ENCODE data around the gene ACADL.

GRCh38 chr2:207165354-207165511, 515 bp downstream of the KLF7 start:
- PRO-cap, result no peak

GRCh38 chr2:207334433-207335555, 169.0 kb upstream of the KLF7 start:
- PRO-cap, result bidirectional peak, plus-strand start at chr2:207334799, minus-strand start at chr2:207334713; bidirectional peak, plus-strand start at chr2:207335053, minus-strand start at chr2:207334908; unidirectional peak, minus-strand start at chr2:207335289

- PRO-cap, result no peak
These were observed 20.2 kb downstream of the CREB1 start for GRCh38 chr2:207549975-207550353.

DNA sequence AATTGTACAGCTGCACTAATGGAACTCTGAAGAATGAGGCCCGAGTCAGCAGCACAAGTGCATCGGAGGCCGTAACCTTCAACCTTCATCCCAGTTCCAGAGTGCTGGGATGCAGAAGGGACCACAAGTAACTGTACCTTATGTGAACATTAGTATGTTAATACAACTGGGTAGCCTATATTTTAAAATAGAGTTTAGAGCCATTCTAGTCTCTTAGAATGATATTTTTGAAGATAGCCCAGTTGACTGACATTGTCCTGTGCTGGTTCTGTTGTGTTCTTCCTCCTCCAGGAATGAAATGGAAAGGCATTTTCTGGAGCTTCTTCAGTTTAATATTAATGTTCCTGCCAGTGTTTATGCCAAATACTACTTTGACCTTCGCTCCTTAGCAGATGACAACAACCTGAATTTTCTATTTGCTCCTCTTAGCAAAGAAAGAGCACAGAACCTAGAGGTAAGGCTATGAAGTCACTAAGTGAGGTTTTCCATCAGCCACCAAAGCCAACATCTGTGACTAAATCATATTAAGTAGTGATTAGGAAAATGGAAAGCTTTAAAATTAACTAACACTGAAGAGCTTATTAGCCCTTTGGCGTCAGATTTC, 18.9 kb downstream of the FZD5 start:
- PRO-cap, result no peak

GRCh38 chr2:207766933-207768219, 2.3 kb downstream of the FZD5 start:
- PRO-cap, result bidirectional peak, plus-strand start at chr2:207767544, minus-strand start at chr2:207767425; bidirectional peak, plus-strand start at chr2:207767874, minus-strand start at chr2:207767710; bidirectional peak, plus-strand start at chr2:207768060, minus-strand start at chr2:207768065

DNA sequence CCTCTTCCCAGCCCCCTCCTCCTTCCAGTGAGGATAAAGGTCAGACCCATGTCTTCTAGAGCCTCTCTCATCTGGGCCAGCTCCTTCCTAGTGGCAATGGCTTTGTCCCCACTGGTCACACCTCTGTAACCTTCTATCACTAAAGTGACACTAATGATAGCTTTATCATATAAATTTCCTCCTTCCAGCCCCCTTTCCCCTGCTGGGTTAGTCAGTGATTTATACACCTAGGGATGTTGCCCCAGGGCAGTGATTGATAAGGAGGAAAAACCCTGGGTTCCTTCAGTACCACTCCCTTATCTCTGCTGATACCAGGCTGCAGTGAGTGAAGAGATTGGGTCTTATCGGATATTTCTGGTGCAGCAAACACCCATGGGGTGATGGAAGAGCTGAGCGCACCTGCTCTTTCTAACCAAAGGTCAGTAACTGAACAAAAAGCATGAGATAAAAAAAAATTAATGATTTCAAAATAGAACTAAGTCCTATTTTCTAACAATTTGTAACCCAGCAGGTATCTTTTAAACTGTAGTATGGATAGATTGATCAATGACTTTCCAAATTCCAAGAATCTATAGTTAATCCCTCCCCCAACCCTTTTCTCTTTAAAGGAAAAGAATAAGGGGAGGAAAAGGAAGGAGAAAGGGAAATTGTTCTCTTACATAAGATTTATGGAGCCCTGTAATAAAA, 62.2 kb upstream of the FZD5 start:
- PRO-cap, result bidirectional peak, plus-strand start at position 373 of the sequence, minus-strand start at position 304 of the sequence

DNA sequence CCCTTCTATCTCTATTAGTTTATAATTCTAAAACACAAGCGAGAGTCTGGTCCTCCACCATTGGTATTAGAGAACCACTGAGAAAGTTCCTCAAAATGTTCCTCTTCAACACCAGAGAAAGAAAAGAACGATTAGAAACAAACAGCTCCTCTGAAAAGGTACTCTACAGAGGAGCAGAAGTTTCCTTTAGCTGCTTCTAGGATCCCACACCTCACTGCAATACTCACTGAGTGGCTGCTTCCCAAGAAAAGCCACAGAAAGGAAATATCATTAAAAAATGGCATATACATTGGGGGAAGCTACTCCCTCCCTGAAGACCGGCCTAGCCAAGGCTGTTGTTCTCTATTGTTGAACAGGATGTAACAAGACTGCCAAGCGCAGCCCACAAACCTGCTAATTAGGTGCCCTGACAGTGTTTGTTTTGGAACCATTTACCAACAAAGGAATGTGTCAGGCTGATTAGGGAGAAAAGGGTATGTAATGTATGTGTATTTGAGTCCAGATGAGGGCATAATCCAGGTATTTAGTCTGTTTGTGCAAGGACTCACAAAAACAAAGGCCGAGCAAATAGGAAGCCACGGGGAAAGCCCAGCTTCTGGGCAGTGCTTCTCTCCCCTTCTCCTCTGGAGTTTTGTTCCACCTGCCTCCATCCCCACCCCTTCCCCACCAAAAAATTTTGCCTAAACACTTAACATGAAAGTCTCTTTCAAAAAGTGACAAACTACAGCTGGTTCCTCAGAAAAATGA, 78.0 kb upstream of the FZD5 start:
- PRO-cap, result unidirectional peak, minus-strand start at position 221 of the sequence

DNA sequence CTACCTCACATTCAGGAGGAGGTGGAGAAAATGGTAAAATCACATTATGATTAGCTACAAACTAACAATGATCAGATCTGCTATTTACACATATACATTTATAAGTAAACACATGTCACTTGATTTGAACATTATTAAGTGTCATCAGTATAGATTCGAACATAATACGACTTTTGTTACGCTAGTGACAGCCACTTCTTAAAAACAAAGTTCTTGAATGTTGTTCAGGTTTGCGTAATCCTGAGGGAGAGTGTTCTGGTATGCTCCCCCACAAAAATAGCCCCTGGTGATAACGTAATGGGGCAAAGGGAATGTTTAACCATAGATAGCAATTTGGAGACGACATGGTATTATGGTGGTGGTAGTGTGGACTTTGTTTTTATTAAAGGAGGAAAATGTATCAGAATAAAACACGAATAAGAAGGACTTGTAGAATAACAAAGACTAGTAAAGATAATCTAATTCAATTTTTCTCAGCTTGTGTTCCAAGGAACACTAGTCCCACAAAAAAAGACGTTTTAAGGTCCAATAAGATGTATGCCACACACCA, 90.6 kb downstream of the PLEKHM3 start:
- PRO-cap, result no peak

DNA sequence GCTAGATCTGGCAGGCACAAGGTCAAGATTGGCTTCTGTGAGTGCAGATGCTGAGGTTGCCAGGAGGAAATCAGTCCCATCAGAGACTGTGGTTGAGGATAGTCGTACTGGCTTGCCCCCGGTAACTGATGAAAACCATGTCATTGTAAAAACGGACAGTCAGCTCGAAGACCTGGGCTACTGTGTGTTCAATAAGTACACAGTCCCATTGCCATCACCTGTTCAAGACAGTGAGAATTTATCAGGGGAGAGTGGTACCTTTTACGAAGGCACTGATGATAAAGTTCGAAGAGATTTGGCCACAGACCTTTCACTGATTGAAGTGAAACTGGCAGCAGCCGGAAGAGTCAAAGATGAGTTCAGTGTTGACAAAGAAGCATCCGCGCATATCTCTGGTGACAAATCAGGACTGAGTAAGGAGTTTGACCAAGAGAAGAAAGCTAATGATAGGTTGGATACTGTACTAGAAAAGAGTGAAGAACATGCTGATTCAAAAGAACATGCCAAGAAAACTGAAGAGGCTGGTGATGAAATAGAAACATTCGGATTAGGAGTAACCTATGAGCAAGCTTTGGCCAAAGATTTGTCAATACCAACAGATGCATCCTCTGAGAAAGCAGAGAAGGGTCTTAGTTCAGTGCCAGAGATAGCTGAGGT, 76.9 kb upstream of the UNC80 start:
- PRO-cap, result no peak

DNA sequence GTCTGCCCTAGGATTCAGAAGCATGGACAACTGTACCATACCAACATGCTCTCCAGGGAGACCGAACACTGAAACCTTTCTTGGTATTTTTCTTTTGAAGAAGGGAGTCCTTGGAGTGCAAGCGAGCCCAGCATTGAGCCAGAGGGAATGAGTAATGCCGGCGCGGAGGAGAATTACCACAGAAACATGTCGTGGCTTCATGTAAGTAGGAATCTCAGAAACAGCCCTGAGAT, 106.3 kb upstream of the RPE start:
- PRO-cap, result unidirectional peak, plus-strand start at position 102 of the sequence

DNA sequence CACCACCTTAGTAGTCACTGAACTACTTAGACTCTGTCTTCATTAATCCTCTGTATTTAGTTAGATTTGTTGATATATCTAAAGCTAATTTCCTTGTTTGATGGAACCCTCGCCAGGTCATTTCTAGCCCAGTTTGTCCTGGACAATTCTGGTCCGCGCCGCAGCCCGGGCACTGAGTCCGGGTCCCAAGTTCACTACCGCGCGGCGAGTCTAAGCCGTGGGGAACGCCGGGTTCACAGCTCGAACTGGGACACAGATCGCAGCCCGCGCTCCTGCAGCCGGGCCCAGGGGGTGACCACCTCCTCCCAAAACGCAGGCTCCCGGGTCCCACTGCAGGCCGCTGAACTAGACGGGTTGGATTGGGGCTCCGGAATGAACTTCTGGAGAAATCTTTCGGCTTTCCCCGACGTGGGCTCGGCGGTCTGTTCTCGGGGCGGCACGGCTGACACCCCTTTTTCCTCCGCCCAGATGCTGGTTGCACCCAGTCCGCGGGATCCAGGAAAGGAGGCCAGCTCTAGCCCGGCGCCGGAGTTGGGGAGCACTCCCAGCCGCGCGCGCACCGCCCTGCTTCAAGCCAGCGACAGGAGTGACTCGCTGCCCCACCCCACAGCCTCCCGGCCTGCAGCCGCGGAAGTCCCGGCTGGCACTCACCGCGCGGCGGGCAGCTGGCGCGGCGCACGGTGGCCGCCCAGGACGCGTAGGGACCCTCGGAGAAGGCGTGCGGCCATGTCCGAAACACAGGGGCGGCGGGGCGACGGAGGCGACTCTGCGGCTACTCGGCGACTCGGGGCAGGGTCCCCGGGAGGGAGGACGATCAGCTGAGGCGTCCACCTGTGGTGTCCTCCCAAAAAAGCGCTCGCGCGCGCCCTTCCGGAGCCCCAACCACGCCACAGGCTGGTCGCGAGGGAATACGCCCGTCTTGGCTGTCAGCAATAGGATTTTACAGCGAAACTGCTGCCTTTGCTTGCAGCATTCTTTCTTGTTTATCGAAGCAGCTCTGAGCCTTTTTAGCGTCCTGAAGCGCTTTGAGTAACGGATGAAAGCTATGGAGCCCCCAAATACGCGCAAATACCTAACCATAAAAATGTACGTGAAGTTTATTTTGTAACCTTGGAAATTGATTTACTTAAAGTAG, at the start of gene ACADL:
ACADL (minus strand) TSS at position 912 of the 1,135 bp plus-strand sequence.
- PRO-cap, result bidirectional peak, plus-strand start at position 650 of the sequence, minus-strand start at position 576 of the sequence

DNA sequence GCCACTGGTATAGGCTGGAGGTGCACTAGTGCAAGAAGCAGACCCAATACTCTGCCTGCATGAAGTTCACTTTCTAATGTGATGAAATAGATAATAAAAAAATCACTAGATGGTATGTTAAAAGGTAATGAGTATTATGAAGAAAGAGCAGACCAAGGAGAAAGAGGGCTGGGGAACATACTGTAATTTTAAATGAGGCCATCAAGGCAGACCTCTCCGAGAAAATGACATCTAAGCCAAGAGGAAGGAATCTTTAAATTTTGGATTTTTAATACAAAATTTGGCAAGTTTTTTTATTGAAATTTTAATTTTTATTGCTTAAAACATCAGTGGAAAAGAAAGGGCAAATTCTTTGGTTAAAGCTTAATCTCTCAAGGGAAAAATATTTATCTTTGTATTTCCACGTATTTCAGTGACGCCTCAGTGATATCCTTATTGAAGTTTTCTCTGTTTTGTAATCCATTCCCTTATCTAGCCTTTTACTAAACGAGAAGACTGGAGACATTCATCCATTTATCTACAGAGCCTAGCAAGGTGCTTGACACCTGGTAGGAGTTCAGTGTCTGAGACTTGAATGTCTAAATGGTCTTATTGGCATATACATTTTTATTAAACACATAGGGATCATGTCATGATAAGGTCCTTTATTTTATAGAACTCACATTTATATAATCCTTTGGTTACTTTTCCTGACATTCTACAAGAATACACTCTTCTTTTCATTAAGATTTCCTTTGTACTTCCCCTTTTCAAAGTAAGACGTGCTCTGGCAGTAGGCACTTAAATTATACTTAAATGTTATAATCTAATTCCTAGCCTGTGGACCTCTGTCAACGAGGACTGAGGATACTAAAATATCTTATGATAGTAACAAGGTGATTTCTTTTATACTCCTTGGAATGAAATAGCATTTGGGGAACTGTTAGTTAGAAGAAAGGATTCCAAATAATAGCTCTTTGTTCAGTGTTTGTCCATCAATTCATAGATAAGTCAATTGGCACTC, 13.0 kb downstream of the CPS1 start:
- PRO-cap, result no peak

DNA sequence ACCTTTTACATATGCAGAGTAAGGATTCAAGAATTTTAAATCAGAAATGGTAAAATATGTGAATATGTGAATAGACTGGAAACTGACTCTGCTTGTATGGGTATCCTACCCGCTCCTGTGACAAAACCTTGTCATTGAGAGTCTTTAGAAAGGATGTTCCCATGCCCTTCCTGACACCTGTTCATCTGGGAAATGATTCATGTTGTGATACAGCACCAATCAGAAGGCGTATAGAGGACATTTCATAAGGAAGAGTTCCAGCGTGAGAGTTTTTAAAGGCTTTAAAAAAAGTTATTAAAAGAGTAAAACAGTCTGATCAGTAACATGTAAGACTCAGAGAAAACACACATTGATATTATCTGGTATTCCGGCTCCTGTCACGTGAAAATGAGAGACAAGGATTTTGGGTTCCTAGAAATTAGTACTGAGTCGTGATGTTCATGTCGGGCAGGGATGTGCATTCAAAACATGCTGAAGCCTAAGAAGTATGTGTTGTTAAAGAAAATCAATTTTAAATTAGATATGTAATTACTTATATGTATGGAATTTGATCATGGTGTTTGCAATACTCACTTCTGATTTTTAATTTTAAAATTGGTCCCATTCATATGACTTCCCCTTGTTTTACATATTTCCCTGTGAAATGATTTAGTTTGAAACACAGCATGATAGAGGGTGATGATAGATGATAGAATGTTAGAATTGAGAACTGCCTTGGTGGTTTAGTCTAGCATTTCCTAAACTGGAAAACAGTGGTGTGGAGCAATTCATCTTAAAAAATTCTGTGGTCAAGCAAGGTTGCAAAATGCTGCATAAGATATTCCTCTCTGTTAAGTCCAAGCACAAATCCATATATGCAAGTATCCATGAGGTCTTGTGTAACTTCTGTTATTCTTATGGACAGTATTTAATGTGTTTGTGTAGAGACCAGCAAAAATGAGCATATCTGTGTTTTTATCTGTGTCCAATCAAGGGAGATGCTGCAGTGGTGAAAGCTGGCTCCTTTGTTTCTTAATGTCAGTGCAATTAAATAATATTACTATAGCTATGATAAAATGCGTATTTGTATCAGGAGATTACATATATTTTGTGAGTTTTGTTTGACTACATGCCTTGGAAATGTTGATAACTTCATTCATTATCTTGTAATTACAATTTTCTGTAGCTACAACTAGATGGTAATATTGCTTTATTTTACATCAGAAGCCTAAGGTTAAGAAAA, 29.8 kb downstream of the CPS1 start:
- PRO-cap, result no peak

DNA sequence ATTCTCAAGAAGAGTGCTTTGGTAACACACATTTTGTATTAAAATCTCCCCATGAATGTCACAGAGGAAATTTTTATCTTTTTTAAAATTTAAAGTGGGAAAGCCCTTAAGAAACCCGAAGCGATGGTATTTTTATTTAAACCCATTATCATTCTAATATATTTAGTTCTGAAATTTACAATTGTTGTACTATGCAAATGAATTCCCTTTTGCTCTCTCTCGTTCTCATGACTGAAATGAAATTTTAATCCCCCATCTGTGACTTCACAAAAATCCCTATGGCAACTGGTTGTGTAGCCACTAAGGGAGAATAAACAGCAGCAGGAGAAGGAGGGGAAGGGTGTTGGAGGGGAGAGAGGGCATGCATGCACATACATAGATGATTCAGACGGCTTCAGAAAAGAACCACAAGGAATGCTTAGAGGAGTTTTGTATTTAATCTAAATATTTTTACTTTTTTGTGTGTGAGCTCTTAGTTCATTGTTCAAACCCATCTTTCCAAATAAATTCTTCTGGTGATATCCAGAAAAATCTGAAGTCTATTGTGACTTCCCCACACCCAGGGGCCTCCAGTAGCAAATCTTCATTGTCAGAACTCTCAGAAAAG, 36.8 kb downstream of the CPS1 start:
- PRO-cap, result no peak

DNA sequence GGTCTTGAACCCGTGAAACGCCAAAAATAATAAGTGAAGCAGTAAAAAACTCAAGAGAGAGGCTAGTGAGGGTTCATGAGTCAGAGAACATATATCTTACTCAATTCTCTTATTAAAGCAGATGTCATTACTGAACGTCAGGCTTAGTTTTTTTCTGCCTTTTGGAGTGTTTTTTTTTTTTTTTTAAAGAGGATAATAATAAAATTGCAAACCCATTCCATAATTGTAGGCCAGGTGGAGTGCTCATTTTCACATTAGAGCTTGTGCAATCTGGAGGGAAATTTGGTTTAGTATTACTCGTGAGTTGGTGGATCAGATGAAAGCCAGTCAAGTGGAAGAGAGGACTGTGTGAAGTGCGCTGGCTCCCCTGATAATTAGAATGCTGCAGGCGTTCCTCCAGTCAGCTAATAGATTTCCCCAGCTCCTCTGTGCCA, 74.5 kb downstream of the CPS1 start:
- PRO-cap, result no peak

DNA sequence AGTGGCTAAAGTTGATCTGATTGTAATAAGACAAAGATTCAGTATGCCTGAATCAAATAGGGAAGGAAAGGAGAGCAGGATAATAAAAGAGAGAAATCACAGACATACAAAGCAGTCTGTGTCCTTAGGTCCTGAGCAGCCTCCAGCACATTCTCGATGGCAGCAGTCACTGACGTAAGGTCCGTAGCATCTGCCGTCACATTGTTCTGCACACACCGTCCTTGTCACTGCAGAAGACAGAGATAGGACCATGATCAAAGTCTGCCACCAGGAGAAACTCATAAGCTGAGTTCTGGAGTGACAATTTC, 813.7 kb downstream of the ERBB4 start:
- PRO-cap, result no peak

- PRO-cap, result no peak
These were observed 383 bp downstream of the ERBB4 start for GRCh38 chr2:212538118-212538719.

GRCh38 chr2:214780965-214781702, 28.3 kb downstream of the BARD1 start:
- PRO-cap, result no peak

GRCh38 chr2:215314807-215315587, 3.1 kb downstream of the ATIC start:
- PRO-cap, result no peak

- PRO-cap, result no peak
These were observed 53.8 kb downstream of the FN1 start for GRCh38 chr2:215382014-215382530.

Measured in rectum (tissue), 1 donor.